ENCODE results near the genes HBA2 and STUB1.

GRCh38 chr16:16622-17394, 36.6 kb downstream of the POLR3K start:
- PRO-cap, result no peak
CAGE:
- cytosol, long polyA plus RNA, result no peak
- long polyA plus RNA, result no peak
- nucleus, long polyA plus RNA, result no peak

DNA sequence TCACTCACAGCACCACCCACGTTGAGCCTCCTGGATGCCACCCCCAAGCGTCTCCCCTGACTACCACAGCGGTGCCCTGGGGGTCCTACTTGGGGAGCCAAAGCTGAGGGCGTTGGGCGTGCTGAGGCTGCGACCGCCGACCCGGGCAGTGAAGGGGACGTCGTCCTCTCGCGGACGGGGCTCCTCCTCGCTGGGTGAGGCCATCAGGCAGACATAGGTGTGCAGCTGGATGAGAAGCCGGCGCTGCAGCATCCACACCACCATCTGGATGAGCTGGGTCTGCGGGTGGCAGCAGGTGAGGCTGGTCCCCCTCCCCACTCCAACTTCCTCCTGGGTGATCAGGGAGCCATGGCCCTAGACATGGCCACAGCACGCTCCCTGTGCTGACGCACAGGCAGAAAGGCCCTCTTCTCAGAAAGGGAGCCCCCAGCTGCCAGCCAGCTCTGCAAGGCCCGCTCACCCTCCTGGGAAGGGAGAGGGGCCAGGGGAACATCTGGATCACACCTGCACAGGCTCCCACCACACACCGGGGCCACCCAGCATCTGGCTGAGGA, 11.7 kb downstream of the MPG start:
- PRO-cap, result no peak
CAGE:
- cytosol, long polyA plus RNA, result no peak
- long polyA plus RNA, result no peak
- nucleus, long polyA plus RNA, result no peak

GRCh38 chr16:172630-173045, at the start of gene HBA2:
HBA2 (plus strand) TSS chr16:172876.
- PRO-cap, result no peak
CAGE:
- cytosol, long polyA plus RNA, result no peak
- long polyA plus RNA, result no peak
- nucleus, long polyA plus RNA, result no peak

- PRO-cap, result no peak
CAGE:
- cytosol, long polyA plus RNA, result no peak
- long polyA plus RNA, result no peak
- nucleus, long polyA plus RNA, result no peak
These were observed 11.9 kb downstream of the HBQ1 start for GRCh38 chr16:192004-192720.

DNA sequence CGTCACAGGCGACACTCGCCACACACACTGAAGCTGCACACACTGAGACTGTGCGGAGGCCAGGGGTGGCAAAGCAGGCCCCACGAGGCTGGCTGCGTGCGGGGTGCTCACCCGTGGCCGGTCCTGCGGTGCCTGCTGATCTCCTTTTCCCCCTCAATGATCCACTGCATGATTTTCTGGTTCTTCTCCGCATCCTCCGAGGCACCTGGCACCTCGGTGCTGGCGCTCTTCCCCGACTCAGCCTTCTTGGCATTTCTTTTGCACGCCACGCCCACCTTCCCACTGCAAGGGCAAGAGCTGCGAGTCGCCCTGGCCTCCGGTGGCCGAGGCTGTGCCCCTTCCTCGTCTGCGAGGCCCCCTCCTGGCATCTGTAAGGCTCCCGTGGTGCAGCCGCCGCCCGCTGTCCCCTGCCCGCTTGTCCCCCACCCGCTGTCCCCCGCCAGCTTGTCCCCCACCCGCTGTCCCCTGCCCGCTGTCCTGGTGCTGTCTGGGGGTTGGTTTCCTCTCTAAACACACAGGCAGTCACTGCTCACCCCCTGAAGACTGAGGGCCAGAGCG, 14.1 kb downstream of the PDIA2 start:
- PRO-cap, result no peak
CAGE:
- cytosol, long polyA plus RNA, result no peak
- long polyA plus RNA, result no peak
- nucleus, long polyA plus RNA, result no peak

- PRO-cap, result no peak
CAGE:
- cytosol, long polyA plus RNA, result no peak
- long polyA plus RNA, result no peak
- nucleus, long polyA plus RNA, result no peak
These were observed 3.4 kb downstream of the AXIN1 start for GRCh38 chr16:348945-349666.

GRCh38 chr16:355005-355441, 2.5 kb upstream of the AXIN1 start:
- PRO-cap, result no peak
CAGE:
- cytosol, long polyA plus RNA, result no peak
- long polyA plus RNA, result no peak
- nucleus, long polyA plus RNA, result no peak

DNA sequence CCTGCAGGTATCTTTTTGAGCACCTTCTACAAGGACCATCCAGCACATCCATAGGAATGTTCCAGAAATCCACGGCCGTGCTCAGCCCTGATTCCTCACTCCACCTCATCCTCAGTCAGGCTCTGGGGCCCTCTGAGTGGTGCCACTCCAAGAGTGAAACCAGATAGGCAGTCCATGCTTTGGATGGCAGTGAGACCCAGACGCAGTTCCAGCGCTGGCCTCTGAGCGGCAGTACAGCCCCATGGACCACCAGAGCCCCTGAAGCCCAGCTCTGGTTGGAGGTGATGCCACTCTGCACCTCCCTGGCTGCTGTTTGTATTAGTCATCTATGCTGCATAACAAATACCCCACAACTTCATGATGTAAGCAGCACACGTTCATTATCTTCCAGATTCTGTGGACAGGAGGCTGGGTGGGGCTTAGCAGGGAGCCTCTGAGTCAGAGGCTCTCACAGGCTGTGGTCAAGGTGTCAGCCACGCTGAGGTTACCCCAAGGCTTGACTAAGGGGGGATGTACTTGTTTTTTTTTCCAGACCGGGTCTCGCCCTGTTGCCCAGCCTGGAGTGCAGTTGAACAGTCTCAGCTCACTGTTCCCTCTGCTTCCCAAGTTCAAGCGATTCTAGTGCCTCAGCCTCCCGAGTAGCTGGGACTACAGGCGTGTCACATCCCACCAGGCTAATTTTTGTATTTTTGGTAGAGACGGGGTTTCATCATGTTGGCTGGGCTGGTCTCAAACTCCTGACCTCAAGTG, 5.1 kb upstream of the NME4 start:
- PRO-cap, result no peak
CAGE:
- cytosol, long polyA plus RNA, result no peak
- long polyA plus RNA, result no peak
- nucleus, long polyA plus RNA, result no peak

- PRO-cap, result no peak
CAGE:
- cytosol, long polyA plus RNA, result no peak
- long polyA plus RNA, result no peak
- nucleus, long polyA plus RNA, result no peak
These were observed 555 bp downstream of the RAB11FIP3 start for GRCh38 chr16:426102-426306.

DNA sequence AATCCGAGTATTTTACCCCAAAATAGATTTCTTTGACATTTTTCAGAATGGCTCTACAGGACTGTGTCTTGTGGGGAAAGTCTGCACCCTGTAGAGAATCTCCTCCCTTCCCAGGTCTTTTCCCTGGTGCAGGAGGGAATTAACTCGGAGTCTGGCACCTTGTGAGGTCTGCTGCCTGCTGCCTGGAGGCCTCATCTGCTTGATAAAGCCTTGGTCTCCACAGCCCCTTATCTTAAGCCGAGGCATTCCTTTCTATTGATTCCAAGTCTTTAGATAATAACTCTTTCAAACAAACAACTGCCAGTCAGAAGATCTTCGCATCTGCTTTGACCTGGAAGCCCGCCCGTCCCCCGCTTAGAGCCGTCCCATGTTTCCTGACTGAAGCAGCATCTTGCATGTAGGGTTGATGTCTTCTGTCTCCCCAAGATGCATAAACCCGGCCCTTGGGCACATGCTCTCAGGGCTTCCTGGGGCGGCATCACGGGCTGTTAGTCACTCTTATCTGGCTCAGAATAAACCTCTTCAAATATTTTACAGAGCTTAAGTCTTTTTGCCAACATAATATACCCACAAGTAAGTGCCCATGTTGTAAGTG, 43.9 kb upstream of the CAPN15 start:
- PRO-cap, result no peak
CAGE:
- cytosol, long polyA plus RNA, result no peak
- long polyA plus RNA, result no peak
- nucleus, long polyA plus RNA, result no peak

DNA sequence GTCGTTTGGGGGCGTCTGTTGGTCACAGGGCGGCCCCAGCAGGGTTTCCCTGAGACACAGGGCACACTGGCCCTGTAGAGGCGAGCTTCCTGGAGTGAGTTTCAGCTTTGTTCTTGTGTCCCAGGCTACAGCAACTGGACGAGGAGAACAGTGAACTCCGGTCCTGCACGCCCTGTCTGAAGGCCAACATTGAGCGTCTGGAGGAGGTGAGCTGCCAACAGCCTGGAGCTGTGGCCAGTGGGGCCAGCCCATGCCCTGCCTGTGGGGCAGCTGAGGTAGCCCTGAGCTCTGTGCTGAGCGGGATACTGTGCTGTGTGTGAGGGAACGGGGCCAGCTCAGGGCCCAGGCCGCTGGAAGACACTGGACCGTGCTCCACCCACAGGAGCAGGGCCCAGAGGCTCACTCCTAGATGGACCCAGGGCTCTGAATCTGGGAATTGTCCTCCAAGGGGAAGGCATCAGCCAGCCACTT, 8.7 kb upstream of the CAPN15 start:
- PRO-cap, result no peak
CAGE:
- cytosol, long polyA plus RNA, result no peak
- long polyA plus RNA, result no peak
- nucleus, long polyA plus RNA, result no peak

DNA sequence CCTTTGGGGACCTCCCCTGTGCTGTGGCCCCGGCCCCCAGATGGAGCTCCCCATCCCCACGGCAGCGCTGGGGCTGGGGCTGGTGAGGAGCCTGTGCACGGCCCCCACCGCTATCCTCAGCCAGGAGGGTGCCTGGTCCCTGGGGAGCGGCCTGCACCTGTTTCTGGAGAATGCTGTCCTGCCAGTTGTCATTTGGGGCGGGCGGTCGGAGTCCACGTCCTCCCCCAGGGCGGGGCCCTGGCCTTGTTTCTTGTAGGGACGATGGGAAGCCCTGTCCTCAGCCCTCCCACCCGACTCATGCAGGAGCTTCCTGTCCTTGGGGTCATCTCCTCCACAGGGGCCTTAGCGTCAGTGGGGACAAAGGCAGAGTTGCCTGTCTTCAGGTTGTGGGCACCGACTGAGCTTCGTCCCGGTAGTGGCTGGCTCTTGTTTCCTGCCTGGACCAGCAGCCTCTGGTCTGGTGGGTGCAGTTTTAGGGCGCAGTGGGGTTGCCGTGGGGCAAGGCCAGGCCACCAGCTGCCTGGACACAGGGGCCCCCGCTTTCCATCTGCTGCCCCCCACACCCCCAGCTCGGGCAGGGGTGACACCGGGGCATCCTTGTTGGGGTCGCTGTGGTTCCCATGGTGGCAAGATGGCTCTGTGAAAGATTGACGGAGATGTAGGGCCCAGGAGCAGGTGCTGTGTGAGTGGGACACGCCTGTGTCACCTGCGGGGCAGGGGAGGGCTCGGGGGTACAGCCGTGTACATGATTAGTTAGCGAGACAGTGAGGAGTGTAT, 6.9 kb downstream of the CAPN15 start:
- PRO-cap, result no peak
CAGE:
- cytosol, long polyA plus RNA, result no peak
- long polyA plus RNA, result no peak
- nucleus, long polyA plus RNA, result no peak

- PRO-cap, result no peak
CAGE:
- cytosol, long polyA plus RNA, result no peak
- long polyA plus RNA, result no peak
- nucleus, long polyA plus RNA, result no peak
These were observed 15.8 kb downstream of the CAPN15 start for GRCh38 chr16:543288-543792.

DNA sequence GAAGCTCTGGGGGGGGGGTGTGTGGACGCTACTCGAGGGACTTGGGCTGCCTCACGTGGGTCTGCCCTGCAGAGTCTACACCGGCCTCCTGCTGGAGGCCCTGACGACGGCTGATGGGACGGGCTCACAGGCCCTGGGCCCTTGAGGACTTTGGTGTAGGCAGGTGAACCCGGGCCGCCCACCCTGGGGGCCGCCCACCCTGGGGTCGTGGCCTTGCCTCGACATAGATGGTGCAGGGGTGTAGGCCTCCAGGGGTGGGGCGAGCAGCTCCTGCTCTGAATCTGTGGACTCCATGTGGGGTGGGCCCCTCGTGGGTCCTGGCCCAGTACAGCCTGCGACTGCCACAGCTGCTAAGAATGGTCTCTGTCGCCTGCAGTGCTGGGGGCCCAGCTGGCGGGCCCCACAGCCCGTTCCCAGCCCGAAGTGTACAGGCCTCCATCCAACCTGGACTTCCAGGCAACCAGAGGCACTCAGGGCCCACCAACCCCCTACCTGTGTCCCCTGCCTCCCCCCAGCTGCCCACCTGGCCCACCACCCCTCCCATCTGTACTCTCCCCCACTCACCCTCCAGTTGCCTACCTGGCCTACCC, 5.6 kb upstream of the RAB40C start:
- PRO-cap, result no peak
CAGE:
- cytosol, long polyA plus RNA, result no peak
- long polyA plus RNA, result no peak
- nucleus, long polyA plus RNA, result no peak

DNA sequence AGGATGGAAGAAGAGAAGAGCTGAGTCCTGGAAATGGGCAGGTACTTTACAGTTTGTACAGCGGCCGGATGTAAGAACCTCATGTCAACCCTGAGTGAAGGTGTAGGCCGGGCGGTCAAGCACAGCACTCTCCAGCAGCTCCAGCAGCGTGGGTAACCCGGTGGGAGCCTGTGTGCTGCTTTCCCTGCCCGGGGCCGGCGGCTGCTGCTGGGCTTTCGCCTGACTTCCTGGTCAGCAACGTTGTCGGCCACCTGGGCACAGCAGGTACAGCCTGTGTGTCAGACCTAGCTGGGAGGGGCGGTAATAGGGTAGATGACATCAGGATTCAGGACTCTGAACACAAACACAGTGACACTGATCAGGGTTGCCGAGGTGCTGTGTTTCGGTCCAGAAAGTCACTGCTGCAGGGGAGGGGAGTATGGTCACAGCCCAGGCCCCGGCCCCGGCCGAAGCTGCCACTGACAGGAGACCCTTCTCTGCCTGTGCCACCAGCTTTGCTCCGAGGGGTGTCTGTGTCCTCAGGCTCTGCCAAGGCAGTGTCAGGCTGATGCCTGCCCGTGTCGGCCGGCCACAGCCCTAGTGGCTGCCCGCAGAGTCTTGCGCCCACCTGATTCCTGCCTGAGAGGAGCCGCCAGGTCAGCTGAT, 9.0 kb downstream of the RAB40C start:
- PRO-cap, result no peak
CAGE:
- cytosol, long polyA plus RNA, result no peak
- long polyA plus RNA, result no peak
- nucleus, long polyA plus RNA, result no peak

GRCh38 chr16:626787-627363, 3.9 kb upstream of the WFIKKN1 start:
- PRO-cap, result no peak
CAGE:
- cytosol, long polyA plus RNA, result no peak
- long polyA plus RNA, result no peak
- nucleus, long polyA plus RNA, result no peak

DNA sequence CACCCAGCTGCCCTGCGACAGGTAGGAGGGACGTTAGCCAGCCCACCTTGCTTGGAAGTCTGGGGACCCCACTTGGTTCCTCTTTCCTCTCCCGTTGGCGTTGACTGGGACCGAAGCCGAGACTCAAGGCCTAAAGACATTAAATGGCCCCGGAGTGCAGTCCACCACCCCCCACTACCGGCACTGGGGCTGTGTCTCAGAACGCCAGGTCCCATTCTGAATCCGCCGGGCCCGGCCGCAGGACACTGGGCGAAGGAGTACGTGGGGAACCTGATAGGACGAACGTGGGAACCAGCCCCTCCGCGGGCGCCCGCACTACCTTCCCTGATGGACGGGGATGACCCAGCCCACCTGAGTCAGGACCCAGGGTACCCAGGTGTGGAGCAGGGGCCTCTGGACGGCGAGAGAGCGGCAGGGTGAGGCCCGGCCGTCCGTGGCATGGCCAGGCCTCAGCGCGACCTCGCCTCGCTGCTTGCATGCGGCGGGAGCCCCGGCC, 513 bp upstream of the WDR90 start:
- PRO-cap, result bidirectional peak, plus-strand start at position 219 of the sequence, minus-strand start at position 117 of the sequence
CAGE:
- cytosol, long polyA plus RNA, result no peak
- long polyA plus RNA, result no peak
- nucleus, long polyA plus RNA, result no peak

GRCh38 chr16:679124-679942, 877 bp upstream of the STUB1 start:
- PRO-cap, result bidirectional peak, plus-strand start at chr16:680144, minus-strand start at chr16:679802
CAGE:
- cytosol, long polyA plus RNA, result no peak
- long polyA plus RNA, result no peak
- nucleus, long polyA plus RNA, result no peak

DNA sequence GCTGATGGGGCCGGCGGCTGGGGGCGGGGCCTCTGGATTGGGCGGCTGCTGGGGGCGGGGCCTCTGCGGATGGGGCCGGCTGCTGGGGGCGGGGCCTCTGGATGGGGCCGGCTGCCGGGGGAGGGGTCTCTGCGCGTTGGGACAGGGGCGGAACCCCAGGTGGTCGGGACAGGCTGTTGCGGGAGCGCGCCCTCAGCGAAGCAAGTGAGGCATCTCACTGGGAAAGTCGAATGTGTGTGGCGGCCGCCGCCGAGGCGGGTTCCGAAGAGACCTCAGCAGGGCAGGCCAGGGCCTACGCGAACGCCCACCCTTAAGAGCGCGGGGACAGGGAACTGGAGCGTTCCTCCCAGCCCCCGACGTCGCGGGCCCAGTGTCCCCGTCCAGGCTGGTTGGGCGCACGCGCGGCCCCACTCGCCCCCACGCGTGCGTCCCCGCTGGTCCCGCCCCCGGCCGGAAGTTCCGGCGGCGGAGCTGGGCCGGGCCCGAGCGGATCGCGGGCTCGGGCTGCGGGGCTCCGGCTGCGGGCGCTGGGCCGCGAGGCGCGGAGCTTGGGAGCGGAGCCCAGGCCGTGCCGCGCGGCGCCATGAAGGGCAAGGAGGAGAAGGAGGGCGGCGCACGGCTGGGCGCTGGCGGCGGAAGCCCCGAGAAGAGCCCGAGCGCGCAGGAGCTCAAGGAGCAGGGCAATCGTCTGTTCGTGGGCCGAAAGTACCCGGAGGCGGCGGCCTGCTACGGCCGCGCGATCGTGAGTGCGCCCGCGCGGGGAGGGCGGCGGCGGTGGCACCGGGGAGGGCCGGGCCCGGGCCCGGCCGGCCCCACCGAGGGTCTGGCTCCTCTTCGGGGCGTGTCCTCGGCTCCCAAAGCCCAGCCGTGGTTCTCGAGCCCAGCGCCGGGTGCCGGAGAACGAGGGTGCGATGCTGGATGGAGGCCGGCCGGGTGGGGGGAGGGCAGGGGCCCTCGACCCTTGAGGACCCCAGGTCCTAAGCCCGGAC, at the start of gene STUB1:
STUB1 (plus strand) TSS at position 468 of the 989 bp plus-strand sequence.
- PRO-cap, result bidirectional peak, plus-strand start at position 202 of the sequence, minus-strand start outside the sequence; bidirectional peak, plus-strand start at position 456 of the sequence, minus-strand start at position 373 of the sequence
CAGE:
- cytosol, long polyA plus RNA, result start-site peak on the plus strand centred at position 164 of the sequence, 82 bp wide, 80 and 402 reads in 2 replicates; start-site peak on the plus strand centred at position 537 of the sequence, 140 bp wide, 979 and 524 reads in 2 replicates
- long polyA plus RNA, result no peak
- nucleus, long polyA plus RNA, result no peak

GRCh38 chr16:680932-681287, 700 bp downstream of the STUB1 start:
- PRO-cap, result no peak
CAGE:
- cytosol, long polyA plus RNA, result no peak
- long polyA plus RNA, result no peak
- nucleus, long polyA plus RNA, result no peak

Data from A549 (cell line).